ENCODE measurements around a stretch of chr1.

DNA sequence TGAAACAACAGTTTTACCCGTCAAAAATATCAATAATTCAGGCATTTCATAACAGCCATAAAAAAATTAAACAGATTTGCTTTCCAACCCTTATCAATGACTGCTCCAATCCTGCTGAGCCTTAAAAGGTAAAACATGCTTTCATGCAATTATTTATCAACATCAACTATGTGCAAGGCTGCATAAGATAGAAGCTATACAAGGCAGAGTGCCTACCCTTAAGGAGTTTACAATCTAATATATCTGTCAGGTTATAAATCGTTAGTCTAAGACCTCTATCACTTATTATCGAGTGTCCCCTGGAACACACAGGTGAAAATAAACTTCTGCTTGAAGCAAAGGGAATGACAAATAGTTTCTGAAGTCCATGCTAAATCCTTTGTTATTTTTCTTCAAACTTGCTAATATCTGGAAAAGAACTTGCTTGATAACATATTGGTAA is 1.8 kb downstream of the ERRFI1 start:
- PRO-cap = no peak

DNA sequence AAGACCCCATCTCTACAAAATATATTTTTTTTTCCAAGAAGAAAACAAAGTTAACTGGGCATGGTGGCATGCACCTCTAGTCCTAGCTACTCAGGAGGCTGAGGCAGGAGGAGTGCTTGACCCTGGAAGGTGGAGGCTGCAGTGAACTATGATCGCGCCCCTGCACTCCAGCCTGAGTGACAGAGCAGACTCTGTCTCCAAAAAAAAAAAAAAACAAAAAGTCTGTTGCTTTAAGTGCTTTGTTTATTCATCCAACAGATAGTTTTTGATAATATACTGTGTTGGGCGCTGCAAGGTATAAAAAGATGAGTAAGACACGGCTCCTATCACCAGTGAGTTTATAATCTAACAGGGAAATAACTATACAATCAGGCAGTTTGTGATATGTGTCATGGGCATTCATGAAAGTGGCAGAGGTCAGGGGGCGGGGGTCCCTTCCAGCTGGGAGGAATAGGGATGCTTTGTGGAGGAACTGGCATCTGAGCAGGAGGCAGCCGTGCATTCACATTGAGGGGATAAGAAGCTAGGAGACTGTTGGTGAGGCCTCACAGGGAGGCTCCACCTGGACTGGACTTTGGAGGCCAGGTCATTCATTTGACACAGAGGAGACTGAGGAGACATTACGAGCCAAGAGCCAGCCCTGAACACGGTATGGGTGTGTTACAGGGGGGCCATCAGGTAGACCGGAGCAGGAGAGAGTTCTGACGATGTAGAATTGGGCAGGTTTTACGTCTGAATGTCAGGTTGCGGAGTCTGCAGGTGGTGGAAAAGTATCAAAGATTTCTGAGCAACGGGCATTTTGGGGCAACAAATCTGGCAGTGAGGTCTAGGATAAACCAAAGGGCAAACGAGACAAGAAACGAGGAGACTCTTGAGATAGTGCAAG is 67.4 kb upstream of the ERRFI1 start:
- PRO-cap = unidirectional peak, plus-strand start at position 478 of the sequence

DNA sequence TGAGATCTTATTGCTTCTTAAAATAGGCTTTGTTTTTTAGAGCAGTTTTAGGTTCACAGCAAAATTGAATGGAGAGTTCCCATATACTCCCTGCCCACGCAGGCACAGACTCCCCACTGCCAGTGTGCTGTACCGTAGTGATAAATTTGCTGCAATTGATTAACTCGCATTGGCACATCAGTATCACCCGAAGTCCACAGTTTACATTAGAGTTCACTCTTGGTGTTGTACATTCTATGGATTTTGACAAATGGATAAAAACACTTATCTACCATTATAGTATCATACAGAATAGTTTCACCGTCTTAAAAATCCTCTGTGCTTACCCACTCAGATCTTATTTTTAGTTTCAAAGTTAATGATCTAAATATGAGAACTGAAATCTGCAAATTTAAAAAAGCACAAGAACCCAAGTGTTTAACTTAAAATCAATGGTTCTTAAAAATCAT is 71.9 kb upstream of the ERRFI1 start:
- PRO-cap = no peak

GRCh38 chr1:8126908-8127600 is 100.9 kb upstream of the ERRFI1 start:
- PRO-cap = no peak

GRCh38 chr1:8216672-8217939 is 100.8 kb upstream of the SLC45A1 start:
- PRO-cap = bidirectional peak, plus-strand start at chr1:8217311, minus-strand start at chr1:8217281; unidirectional peak, minus-strand start at chr1:8217430

DNA sequence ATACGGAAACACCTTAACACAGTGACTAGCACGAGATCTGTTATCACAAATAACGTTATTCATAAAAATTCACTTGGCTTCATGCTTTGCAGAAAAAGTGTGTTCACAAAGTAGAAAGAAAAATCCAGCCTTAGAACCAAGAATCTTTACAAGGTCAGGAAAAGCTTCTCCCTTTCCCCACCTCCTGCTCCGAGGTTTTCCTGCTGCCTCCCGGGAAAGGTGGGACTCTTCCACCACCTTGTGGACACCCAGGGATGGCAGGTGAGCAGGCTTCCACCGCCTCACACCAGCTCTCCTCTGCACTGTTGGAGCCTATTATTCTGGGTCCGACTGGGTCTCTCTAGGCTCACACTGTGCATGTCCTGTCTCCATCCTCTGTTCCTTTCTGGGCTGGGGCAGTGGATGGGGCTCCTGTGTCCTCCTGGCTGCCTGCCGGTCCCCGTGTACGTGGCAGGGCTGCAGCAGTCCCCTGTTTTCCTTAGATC is 3.6 kb upstream of the SLC45A1 start:
- PRO-cap = no peak

- PRO-cap = no peak
Measured at GRCh38 chr1:8349943-8350321, 32.0 kb downstream of the SLC45A1 start.

DNA sequence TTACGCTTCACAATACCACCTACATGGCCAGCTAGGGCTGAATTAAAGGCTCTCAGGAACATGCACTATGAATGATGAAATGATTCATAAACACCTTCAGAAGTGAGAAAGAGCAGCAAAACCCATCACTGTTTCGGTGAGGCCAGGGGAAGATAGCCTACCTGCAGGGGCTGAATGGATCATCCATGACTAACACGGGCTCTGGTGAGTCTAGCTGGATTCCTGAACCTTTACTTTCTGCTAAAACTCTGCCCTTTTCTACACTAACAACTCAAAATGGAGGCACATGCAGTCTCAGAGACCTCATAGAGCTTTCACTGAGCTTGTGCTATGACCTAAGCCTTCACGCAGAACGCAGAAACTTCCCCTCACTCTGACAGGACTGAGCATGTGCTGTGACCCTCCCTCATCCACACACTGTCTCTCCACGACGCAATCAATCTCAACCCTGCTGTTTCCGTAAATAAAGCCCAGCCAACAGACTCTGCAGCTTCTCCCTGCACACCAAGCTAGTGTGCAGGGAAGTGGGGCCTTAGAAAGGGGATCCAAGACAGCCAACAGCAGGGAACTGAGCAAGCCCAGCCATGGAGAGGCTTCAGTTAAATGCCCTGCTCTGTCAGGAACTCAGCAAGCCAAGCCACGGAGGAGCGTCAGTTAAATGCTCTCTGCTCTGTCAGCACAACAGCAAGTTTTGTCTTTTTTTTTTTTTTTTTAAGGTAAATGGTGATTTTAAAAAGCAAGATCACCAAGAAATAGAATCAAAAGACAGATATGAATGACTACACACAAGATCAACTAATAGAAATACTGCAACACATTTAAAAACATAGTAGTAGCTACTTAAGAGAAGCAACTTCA is 207.9 kb downstream of the SLC45A1 start:
- PRO-cap = bidirectional peak, plus-strand start at position 535 of the sequence, minus-strand start at position 419 of the sequence

GRCh38 chr1:8533228-8533518 is 215.3 kb downstream of the SLC45A1 start:
- PRO-cap = no peak

DNA sequence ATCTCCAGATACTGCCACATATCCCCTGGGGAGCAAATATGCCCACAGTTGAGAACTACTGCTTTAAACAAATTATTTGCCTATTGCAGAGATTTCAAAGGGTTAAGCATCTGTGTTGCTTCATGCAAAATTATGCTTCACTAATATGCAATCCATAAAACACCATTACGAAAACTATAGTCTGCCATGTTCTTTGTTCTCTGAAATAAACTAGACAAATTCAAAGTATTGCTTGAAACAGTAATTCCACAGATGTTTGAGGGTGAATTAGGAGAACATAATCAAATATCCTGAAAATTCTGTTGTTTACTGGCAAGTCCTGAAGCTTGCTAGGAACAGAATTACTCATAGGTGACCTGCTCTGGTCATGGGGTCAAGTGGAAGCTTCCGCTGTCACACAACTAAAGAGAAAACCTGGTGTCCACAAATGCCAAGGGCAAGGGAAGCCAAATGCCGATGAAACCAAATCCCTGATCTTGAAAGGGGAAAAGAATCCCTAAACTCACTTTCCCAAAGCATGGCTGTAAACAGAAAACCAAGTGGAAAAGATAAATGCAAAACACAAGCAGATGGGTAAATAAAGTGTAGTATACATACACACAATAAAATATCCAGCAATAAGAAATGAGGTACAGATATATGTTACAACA is 149.3 kb downstream of the RERE start:
- PRO-cap = no peak

- PRO-cap = no peak
Measured at GRCh38 chr1:8785921-8786764, 31.3 kb downstream of the RERE start.

DNA sequence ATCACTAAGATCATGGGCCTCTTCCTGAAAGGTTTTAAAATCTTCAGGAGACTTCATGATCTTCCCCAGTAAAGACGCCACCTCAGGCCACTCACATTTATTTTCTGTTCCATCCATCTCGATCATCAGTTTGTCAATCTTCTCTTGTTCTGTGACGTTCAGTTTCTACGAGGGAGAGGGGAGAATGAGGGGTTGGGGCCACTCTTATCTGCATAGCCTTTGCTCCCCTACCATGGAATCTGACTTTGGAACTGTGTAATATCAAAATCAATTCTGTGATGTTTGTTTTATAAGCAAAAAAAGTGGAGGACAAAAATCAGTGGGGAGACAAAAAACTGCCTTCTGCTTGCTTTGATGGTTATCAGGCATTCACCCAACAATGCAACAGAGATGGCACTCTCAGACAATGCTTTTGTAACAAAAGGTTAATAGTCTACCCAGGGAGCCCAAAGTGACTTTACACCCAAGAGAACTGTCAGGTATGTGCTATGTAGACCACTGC is 10.5 kb downstream of the ENO1 start:
- PRO-cap = no peak

DNA sequence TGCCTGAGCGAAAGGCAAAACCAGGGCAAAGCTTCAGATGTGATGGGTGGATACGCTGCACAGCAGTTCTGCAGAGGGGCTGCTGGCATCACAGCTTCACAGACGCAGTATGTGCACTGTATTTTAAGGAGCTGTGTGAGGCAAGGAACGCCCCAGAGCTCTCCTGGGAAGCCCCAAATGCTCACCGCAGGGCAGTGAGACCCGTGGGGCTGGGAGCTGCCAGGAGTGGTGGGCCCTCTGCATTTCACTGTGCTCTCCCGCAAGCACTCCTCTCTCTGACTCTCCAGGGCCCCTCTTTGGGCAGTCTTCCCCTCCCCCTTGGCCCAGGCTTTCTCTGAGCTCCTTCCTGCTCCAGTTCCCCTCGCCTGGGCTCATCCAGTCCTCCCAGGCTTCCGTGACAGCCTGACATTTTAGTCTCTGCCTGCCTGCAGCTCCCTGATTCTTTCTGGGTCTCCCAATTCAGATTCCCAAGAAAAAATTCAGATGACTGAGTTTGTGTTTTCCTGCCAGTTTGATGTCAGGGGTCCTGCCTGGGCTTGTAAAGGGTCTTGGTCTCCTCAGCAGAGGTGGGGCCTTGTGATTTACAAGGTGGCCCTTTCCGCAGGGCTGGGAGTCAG is 2.2 kb upstream of the CA6 start:
- PRO-cap = no peak

DNA sequence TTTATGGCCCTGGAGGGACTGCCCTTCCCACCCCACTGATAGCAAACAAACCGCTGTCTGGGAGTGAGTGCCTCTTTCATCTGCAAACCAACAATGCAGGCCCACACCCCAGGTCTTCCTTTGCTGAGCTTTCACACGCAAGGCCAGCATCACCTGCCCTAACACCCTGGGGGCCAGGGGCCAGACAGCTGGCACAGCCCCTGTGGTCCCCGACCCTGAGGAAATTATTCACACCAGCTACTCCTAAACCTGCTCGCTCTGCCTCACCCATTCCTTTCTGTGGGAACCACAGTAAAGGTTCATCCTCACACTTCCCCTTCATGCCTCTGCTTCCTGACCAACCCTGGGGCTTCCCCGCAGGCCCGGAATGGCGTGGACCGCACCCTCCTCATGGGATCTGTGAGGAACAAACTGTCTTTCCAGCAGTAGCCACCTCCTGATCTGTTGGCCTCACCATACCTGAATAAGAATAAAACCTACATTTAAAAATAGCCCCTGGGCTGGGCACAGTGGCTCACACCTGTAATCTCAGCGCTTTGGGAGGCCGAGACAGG is 15.3 kb downstream of the SLC2A7 start:
- PRO-cap = unidirectional peak, minus-strand start at position 279 of the sequence

DNA sequence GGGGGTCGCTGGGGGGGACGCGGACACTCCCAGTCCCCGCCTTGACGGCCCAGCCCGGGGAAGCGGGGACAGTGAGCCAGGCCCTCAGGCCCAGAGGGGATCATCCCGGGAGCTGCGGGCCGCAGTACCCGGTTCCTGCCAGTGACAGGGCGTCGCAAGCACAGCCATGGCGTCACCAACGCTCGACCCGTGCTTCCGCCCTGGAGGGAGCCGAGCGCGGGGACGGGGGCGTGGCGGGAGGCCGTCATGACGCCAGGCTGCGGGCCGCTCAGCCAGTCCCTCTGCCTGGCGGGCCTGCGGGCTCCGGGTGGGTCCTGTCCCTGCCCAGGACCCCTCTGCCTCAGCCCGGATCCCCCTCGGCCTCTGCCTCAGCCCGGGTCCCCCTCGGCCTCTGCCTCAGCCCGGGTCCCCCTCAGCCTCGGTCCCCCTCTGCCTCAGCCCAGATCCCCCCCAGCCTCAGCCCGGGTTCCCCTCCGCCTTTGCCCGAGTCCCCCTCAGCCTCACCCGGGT is 2.2 kb upstream of the SLC2A5 start:
- PRO-cap = no peak

GRCh38 chr1:9121969-9122525 is 6.9 kb downstream of the GPR157 start:
- PRO-cap = no peak

GRCh38 chr1:9149620-9150335 is 20.9 kb upstream of the GPR157 start:
- PRO-cap = no peak

DNA sequence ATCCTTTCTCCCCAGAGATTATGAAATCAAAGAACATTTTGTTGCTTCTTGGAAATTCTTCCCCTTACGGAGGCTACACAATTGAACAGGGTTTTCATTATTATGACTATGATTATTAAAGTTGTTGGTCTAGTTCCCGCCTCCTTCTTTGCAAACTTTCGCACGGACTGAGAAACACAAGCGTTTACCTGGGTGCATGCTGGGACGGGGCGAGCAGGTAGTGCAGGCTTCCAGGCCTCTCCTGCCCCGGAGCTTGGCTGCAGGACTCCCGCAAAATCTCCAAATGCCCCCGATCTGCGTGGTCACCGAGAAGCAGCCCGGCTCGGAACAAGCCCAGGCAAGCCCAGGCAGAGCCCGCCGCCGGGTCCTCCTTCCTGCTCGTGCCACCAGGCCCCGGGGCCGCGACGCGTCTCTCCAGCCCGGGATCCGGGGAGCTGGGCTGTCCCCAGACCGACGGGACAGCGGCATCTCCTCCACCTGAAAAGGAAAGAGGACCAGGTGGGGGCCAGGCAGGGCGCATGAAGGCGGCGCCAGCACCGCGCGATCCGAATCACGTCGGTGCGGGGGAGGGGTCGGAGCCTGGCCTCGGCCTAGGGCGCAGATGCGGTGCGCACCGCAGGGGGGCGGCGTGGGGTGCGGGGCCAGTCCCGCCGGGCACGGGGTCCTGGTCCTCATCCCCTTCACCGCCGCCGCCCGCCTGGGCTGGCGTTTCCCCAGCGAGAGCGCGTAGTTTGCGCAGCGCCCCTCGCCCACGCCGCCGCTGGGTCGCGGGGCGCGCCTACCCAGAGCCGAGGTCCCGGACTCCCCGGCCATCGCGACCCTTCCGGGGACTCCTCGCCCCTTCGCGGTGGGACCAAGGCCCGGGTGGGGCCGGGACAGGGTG is 52.5 kb upstream of the H6PD start:
- PRO-cap = bidirectional peak, plus-strand start at position 618 of the sequence, minus-strand start at position 547 of the sequence; unidirectional peak, minus-strand start at position 704 of the sequence

DNA sequence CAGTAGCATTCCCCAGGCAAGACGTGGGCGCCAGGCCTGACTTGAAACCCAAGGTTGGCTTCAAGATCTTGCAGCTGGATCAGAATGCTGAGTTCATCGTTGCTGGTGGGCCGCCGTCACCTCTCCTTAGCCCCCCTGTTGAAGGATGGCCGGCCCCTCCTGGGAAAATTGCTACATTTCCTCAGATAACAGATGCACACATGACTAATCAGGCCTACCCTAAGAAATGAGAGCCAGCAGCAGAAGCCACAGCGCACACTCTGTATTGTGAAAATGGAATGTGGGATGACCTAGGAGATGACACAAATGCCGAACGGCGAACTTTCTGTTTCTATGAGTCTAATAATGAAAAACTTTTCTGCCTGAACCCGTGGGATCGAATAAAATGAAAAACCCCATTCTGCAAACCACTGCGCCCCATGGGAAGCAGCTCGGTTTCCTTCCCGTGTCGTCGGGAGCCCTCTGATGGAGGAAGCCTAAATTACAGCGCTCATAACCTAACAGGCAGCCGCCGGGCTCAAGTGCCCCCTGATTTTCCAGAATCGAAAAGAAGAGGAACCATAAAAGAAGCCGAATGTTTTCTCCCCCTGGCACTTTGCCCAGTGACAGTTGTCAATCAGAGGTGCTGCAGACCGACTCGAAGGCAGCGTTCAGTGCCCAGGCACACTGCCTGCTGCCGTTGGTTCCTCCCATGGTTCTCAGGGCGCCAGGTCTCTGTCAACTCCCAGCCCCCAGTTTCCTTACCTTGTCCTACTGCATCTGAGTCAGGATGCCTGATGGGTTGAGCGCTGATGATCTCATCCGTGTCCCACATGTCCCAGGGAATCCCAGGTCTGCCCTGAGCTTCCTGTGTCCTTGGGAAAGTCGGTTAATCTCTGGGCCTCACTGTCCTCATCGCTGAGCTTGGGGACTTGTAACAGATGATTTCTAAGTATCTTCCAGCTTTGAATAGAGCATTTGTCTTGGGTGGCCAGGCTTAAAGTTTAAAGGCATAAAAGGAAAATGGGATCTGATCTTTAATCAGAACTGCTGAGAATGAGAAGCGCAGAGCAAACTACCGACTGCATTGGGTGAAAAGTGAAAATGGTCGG is 38.1 kb upstream of the H6PD start:
- PRO-cap = no peak

GRCh38 chr1:9249192-9250434 is 15.0 kb downstream of the H6PD start:
- PRO-cap = no peak

Measured in rectum (tissue), 1 donor.